NCI-H460 (cell line): ENCODE measurements around the gene EMILIN2.

DNA sequence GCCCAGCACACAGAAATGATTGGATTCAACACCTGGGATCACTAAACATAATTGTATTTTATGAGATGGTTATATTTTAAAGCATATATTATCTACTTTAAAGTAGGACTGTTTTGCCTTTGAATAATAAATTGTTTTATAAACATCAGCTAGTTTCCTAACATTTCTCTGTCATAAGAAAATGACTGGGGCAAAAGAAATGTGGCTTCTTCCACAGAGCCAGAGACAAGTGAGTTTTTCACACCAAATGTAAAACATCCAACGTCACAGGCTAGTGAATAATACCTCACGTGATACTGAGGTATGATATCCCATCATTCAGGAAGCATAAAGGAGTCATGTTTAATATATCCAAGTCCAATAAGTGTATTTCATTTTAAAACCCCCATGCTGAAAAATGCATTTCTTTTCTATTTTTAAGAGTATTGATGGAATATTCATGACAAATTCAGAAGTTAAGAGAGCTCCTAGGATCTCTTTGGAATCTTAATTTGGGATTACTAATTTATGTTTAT lies 5.9 kb downstream of the COLEC12 start:
RAMPAGE:
- cytosol, long total RNA, result no peak
- long total RNA, result no peak
- nucleus, long total RNA, result no peak

DNA sequence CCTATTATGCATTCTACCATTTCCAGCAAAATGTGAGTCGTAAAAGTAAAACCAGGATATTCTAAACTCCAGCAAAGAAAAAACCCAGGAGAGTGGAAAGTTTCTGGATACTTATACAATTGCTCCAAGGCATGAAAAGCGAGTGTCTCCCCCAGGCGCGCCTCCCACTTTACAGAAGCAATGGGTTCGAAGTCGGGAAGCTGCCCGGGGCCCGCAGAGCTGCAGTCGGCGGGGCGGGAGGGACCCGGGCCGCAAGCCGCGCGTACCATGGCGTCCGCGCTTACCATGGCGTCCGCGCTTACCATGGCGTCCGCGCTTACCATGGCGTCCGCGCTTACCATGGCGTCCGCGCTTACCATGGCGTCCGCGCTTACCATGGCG lies 346 bp downstream of the ENOSF1 start:
RAMPAGE:
- cytosol, long total RNA, result no peak
- long total RNA, result no peak
- nucleus, long total RNA, result no peak

GRCh38 chr18:985104-985802 lies 80.6 kb downstream of the ADCYAP1 start:
RAMPAGE:
- cytosol, long total RNA, result no peak
- long total RNA, result no peak
- nucleus, long total RNA, result no peak

GRCh38 chr18:2247240-2247724 lies 324.0 kb downstream of the METTL4 start:
RAMPAGE:
- cytosol, long total RNA, result no peak
- long total RNA, result no peak
- nucleus, long total RNA, result no peak

DNA sequence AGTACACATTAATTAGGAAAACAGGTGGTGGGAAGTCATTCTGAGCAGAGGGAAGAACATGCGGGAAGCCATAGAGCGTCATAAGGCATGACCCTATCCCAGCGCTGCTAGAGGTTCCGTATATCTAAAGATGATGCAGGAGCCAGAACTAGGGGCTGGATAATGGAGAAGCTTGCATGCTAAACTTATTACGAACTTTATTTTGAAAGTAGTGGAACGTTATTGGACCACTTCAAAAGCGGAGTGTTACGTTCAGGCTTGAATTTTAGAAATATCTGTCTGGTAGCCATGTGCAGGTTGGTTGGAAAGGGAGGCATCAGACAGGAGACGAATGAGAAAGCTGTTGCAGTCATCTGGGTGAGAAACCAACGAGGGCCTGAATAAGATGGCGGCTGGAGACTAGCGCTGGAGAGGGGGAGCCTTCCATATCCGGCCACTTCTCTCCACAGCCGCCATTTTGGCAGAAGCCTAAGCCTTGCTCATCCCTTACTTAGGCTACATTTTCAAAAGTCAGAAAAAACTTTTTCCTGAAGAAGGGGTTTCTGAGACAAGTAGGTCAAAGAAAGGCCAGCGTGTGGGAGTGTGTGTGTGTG lies 220.8 kb downstream of the METTL4 start:
RAMPAGE:
- cytosol, long total RNA, result no peak
- long total RNA, result no peak
- nucleus, long total RNA, result no peak

RAMPAGE:
- cytosol, long total RNA, result no peak
- long total RNA, result no peak
- nucleus, long total RNA, result no peak
These were observed 220.3 kb downstream of the METTL4 start for GRCh38 chr18:2351038-2351424.

RAMPAGE:
- cytosol, long total RNA, result no peak
- long total RNA, result no peak
- nucleus, long total RNA, result no peak
These were observed 17.5 kb downstream of the NDC80 start for GRCh38 chr18:2588746-2589344.

RAMPAGE:
- cytosol, long total RNA, result no peak
- long total RNA, result no peak
- nucleus, long total RNA, result no peak
These were observed 11.3 kb downstream of the SMCHD1 start for GRCh38 chr18:2666695-2667299.

DNA sequence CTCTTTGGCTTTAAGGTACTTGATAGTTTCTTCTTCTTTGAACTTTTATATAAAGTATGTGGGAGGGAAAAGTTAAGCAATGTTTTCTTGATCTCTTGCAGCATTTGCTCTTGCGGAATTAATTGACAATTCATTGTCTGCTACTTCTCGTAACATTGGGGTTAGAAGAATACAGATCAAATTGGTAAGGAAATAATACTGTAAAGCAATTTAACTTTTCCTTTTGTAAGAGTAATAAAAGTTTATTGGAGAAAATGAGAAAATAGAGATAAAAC lies 17.6 kb downstream of the SMCHD1 start:
RAMPAGE:
- cytosol, long total RNA, result no peak
- long total RNA, result no peak
- nucleus, long total RNA, result no peak

RAMPAGE:
- cytosol, long total RNA, result no peak
- long total RNA, result no peak
- nucleus, long total RNA, result no peak
These were observed 71.0 kb downstream of the SMCHD1 start for GRCh38 chr18:2726360-2727076.

GRCh38 chr18:2778998-2779952 lies 67.5 kb upstream of the EMILIN2 start:
RAMPAGE:
- cytosol, long total RNA, result no peak
- long total RNA, result no peak
- nucleus, long total RNA, result no peak

DNA sequence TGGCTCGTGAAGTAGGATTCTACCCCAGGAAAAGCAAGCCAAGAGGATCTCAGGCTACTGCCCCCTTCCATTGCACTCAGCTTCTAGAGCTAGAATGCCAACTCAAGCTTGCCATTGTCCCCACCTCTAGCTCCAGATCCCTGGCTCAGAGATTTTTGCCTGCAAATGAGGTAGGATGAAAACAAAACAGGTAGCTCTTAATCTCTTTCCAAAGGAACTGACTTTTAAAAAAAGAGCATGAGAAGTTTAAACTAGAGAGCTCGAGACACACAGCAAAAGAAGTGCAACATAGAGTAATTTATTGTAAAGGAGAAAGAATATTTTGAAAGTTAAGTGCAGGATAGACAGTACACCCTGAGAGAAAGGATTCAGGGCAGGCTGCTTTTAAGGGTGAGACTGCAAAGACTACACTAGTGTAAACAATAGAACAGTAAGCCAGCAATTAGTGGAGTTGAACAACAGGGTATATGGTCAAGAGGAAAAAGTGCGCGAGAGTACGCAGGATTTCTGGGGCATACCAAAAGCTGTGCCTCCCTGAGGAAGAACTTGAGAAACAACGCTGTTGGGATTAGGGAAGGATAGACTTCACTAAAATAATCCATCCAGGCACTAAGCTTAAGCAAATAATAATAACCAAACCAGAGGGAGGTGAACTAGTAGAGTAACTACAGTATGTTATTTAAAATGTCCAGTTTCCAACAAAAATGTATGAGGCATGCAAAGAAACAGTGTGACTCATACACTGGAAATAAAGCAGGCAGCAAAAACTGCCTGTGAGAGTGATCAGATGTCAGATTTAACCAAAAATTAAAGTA lies 40.8 kb upstream of the EMILIN2 start:
RAMPAGE:
- cytosol, long total RNA, result no peak
- long total RNA, result no peak
- nucleus, long total RNA, result no peak

DNA sequence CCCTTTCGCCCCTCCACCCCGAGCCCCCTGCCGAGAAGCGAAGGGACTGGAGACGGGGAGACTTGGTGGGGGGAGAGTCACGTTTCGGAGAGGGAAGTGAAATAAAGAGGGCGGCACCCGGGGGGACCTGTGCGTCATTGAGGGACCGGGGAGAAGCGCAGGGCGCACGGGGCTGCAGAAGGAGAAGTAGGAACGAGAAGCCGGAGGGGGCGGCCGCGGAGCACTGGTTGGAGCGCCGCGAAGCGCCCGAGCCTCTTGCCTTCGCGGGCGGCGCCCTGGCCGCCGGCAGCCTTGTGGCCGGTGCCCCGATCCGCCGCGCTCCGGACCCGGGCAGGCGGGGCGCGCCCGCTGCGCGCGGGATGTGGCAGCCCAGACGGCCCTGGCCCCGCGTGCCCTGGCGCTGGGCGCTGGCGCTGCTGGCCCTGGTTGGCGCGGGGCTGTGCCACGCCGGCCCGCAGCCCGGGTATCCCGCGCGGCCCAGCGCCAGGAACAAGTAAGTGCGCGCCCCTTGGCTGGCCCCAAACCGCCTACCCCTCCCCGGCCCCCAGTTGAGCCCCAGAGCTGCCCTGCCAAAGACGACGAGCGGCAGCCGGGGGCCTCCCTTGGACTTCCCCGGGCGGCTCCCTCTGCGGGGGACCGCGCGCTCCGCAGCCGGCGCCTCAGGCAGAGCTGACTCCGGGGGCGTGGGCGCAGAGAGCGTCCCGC lies at the start of gene EMILIN2:
TSS of gene EMILIN2 (plus strand) at position 177 of the 705 bp plus-strand sequence.
RAMPAGE:
- cytosol, long total RNA, result no peak
- long total RNA, result no peak
- nucleus, long total RNA, result no peak

DNA sequence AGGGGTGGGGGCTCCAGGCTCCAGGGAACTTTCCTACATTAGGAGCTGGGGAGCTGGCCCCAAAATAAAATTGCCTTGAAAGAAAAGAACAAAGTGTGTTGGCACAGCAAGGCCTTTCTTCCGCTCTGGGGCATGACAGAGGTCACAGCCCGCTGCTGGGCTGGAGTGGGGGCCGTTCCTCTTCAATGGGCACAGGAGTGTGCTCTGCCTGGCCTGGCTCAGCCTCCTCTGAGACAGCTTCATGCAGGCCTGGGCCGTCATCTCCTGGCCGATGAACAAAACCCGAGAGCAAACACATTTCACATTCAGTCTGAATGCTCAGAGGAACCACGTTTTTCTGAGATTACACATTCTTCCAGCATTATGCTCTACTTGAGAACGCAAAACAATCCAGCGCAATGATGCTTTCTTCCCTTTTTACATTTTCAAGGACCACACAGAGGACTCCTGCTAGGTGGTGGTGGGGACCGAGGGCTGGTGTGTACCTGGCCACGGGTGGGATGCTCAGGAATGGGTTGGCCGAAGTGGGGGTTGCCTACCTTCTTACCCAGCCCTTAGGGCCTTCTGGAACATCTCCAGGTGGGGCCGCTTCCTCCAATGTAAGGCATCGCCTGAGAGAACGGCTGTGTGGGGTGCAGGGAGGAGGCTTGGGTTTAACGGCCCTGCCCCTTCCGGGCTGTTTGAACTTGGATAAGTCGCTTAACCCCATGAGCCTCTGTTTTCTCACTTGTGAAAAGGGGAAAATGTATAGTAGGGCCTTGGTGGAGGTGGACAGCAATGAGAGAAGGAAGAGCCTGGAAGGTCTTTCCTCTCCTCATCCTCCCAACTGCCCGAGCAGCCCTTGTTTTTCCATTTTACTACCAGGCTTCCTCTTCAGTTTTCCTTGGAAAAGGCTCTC lies 34.9 kb downstream of the EMILIN2 start:
RAMPAGE:
- cytosol, long total RNA, result no peak
- long total RNA, result no peak
- nucleus, long total RNA, result no peak

GRCh38 chr18:2913956-2914671 lies 67.3 kb downstream of the EMILIN2 start:
RAMPAGE:
- cytosol, long total RNA, result no peak
- long total RNA, result no peak
- nucleus, long total RNA, result no peak

GRCh38 chr18:2924831-2925619 lies 78.2 kb downstream of the EMILIN2 start:
RAMPAGE:
- cytosol, long total RNA, result no peak
- long total RNA, result no peak
- nucleus, long total RNA, result no peak

DNA sequence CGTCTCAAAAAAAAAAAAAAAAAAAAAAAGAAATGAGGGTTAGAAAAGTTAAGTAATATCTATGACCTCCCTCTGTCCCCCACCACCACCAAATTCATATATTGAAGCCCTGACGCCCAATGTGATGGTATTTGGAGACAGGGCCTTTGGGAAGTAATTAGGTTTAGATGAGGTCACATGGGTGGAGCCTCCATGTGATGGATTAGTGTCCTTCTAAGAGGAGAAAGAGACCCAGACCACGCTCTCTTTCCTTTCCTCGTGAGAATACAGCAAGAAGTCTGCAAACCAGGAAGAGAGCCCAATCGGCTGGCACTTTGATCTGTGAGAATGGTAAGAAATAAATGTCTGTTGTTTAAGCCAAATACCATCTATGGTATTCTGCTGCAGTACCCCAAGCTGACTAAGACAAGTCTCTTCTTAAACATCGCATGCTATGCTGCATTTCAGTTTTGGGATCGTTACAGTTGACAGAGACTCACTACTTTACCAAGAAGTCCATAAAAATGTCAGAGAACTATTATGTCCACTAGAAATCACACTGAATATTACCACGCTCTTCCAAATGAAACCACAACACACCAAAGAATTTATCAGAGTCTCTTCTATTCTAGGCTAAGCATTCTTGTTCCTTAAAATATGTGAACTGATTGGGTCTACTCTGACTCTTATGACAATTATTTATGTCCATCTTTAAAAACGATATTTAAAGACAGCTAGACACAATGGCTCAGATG lies 48.5 kb downstream of the LPIN2 start:
RAMPAGE:
- cytosol, long total RNA, result no peak
- long total RNA, result no peak
- nucleus, long total RNA, result no peak

DNA sequence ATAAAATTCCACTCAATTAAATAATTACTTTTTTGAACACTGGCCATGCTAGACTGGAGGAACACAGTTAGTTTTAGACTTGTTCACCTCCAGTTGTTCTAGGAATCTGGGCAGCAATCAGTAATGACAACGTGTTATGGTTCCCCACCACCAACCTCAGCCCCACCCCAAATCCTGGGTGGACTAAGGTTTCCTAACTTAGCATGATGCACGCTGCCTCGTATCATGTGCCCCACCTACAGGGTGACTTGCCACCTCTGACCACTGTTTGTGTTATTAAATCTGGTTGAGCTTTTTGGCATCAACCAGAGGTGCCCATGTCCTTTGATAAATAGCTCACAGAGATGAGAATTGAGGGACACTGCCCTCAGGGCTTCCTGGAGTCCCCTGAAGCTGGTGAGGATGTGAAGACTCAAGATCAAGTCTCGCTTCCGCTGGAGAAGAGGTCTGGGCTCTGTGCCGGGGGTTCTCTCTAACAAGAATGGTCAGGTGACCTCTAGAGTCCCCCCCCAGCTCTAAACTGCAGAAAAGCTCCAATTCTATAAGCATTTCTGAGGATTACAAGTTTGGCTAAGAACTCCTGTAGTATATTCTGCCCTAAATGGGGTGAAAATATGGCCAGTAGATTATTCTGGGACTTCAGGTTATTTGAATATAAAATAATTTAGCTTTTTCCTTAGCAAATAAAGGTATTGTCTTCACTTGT lies 32.5 kb downstream of the LPIN2 start:
RAMPAGE:
- cytosol, long total RNA, result no peak
- long total RNA, result no peak
- nucleus, long total RNA, result no peak

RAMPAGE:
- cytosol, long total RNA, result no peak
- long total RNA, result no peak
- nucleus, long total RNA, result no peak
These were observed 2.1 kb downstream of the LPIN2 start for GRCh38 chr18:3010823-3011244.

DNA sequence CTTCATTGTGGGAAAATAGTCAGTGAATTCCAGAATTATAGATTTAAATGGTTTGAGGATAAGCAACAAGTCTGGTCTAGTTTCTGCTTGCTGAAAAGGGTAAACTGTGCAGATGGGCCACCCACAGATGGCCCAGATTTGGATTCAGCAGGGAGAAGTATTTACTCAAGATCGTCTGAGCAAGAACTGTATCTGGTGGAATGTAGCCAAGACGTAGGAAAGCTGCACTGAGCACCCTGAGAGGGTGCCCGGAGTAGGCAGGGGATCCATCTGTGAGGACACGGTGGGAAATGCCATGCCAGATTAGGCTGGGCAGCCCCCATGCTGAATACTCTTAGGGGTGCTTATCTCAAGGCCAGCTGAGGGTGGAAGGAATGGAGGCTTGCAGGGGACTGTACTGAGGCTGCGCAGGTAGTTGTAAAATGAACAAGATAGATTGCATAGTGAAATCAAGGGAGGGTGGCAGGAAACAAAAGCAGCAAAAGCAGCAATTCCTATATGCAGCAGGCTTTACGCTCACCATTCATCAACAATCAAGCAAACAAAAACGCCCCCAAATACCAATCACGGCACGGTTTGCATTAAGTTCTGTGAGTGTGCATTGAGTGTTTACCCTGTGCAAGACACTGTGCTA lies 32.0 kb upstream of the LPIN2 start:
RAMPAGE:
- cytosol, long total RNA, result no peak
- long total RNA, result no peak
- nucleus, long total RNA, result no peak